Zone of skin (tissue), 1 donor: ENCODE measurements around a stretch of chr7.

- RRBS, result 97% methylated on average over 3 of the region's 14 CpGs
These were observed 27.6 kb downstream of the TTYH3 start for GRCh38 chr7:2659297-2659786.

- RRBS, result no CpG with 5 or more reads among the region's 9 CpGs
These were observed 27.6 kb downstream of the AMZ1 start for GRCh38 chr7:2715590-2715988.

GRCh38 chr7:2762205-2762946, 74.4 kb downstream of the AMZ1 start:
- RRBS, result 53% methylated on average over 4 of the region's 38 CpGs

- RRBS, result no CpG with 5 or more reads among the region's 13 CpGs
These were observed 5.1 kb downstream of the GNA12 start for GRCh38 chr7:2838944-2839476.

GRCh38 chr7:2863336-2864574, 19.6 kb upstream of the GNA12 start:
- RRBS, result no CpG with 5 or more reads among the region's 24 CpGs

GRCh38 chr7:3120685-3121029, 77.0 kb upstream of the CARD11 start:
- RRBS, result no CpG with 5 or more reads among the region's 2 CpGs

DNA sequence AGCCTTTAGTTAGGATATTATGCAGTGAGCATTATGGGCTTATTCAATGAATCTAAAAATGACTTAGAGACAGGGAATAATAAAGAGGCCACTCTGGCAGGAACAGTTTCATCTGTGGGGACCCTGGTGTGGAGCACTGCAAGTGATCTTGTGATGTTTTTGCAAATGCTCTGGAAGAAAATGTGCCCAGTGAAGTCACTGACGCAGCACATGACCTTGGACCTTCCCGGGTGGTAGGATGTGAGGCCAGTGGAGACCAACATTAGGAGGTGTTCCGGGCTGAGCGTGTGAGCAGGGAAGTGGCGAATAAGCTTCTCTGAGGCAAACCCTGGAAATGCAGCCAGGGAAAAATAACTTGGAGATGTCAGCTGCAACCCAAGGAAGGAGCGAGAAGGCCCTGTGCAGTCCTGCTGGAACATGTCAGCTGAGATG, 18.7 kb upstream of the SDK1 start:
- RRBS, result 42% methylated on average over 2 of the region's 6 CpGs

- RRBS, result no CpG with 5 or more reads among the region's 6 CpGs
These were observed 6.3 kb upstream of the SDK1 start for GRCh38 chr7:3294785-3295128.

- RRBS, result 1% methylated on average over 72 of the region's 100 CpGs
These were observed 453 bp downstream of the SDK1 start for GRCh38 chr7:3301435-3301974.

- RRBS, result no CpG with 5 or more reads among the region's 9 CpGs
These were observed 317.9 kb downstream of the SDK1 start for GRCh38 chr7:3618937-3619281.

DNA sequence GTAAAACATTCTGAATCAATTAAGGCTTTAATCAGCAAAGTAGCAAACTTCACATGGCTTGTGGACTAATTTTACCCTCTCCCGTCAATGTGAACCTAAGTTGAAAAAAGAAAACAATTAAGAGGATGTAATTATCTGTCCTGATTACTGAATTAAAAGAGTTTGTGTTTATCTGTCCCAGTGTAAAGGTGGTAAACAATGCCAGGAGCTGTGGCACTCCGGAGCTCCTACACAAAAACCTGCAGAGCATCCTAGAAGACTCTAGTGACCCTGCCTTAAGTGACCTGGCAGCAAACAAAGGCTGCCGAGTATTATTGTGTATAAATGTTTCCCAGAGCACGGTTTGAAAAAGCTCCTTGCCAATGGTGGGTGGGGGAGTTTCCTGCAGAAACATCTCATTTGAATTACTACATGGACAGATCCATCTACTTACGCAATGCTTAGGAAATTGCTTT, 560.7 kb downstream of the SDK1 start:
- RRBS, result no CpG with 5 or more reads among the region's 5 CpGs

DNA sequence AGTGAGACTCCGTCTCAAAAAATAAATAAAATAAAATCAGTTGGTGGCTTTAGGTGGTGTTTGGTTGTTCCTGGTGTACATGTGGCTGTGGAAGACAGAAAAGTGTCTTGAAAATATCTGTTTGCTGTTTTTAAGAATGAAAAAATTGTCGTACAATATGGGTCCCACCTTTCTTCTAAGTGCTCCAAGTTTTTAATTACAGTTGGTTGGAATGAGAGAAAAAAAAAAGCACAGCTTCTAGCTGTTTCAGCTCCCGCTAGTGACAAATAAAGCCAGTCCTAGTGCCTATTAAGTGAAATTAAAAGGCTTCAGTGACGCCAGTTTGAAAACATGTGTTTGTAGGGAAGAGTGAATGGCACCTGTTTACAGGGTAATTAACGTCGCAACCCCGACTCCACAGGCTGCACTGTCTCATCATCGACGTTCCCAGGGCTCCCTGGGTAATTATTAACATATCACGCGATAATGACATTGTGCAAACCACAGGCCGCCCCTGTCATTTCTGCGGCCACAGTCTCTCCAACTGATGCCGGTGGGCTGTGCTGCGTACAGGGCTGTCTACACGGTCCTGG, 492.2 kb upstream of the FOXK1 start:
- RRBS, result no CpG with 5 or more reads among the region's 16 CpGs

DNA sequence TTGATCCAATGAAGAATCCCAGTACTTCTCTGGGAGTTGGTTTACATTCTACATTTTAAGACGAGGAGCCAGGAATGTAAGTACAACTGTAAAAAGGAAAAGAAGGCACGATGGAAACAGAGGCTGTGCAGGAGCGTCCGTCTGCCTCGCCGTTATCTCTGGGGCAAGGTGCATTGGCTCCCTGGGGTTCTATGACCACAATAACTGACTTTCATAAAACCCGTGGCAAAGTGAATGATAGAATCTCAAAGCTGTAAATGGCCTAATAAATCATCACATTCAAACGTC, 265.8 kb upstream of the FOXK1 start:
- RRBS, result no CpG with 5 or more reads among the region's 8 CpGs

- RRBS, result no CpG with 5 or more reads among the region's 8 CpGs
These were observed 39.5 kb upstream of the FOXK1 start for GRCh38 chr7:4642576-4642929.

- RRBS, result no CpG with 5 or more reads among the region's 14 CpGs
These were observed 16.9 kb downstream of the FOXK1 start for GRCh38 chr7:4698862-4699455.

DNA sequence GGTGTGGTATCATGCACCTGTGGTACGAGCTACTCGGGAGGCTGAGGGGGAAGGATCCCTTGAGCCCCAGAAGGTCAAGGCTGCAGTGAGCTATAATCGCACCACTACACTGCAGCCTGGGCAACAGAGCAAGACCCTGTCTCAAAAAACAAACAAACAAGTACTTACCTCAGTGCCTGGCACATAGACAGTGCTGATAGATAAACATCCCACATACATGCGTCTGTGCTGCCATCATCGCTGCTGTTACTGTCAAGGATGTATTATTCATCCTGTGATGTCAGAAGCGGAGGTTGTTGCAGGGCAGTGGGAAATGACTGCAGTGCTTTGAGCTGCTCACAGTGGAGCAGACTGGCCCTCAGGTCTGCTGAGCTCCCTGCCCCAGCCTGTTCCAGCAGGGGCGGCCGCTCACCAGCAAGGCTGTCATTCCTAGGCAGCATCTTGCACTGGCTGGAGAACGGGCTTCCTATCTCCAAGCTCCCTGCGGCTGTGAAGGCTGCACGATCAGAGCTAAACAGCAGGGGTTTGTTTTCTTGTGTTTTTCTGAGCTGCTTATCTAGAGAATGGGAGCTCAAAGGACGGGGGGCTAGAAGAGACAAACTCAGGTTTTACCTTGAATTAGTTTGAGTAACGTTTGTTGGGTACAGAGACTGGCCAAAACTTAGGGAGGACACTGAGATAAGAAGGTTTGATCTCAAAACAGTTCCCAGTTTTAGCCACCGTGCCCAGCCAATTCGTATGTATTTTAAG, 18.8 kb downstream of the FOXK1 start:
- RRBS, result no CpG with 5 or more reads among the region's 15 CpGs

GRCh38 chr7:4711707-4712318, 29.7 kb downstream of the FOXK1 start:
- RRBS, result 96% methylated on average over 5 of the region's 26 CpGs

DNA sequence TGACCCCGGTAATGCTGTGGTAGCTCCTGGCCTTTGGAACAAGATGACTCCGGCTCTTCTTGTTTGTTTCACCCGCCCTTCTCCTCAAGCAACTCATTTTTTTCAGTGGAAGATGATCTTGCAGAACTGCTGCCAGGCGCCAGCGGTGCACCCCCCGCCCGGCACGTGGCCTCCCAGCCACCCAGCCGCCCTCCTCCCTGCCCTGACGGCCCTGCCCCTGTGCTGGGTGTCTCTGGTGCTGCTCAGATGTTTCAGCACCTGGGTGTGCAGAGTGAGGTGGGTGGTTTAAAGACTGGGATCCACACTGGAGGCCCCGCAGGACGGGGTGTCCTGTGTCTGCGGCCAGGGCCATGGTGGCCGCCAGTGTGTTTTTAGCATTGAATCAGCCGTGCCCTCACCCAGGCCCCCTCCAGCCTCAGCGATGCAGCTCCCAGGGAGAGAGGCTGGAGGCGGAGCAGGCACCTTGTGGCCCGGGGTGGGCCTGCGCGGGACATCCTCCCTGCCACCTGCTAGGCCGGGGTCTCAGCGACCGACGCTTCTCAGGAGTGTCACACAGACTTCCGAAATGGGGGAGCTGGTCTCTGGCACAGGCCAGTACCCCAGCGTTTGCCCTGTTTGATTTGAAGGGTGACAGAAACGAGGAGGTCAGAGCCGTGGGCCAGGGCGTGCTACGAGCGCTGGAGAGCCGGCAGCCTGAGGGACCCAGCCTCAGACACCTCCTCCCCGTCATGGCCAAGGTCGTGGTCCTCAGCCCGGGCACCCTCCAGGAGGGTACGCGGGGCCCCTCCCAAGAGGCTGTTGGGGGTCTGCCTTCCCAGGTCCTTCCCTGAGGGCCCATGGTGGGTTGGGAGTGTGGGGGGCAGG, 7.5 kb downstream of the AP5Z1 start:
- RRBS, result 39% methylated on average over 13 of the region's 37 CpGs

DNA sequence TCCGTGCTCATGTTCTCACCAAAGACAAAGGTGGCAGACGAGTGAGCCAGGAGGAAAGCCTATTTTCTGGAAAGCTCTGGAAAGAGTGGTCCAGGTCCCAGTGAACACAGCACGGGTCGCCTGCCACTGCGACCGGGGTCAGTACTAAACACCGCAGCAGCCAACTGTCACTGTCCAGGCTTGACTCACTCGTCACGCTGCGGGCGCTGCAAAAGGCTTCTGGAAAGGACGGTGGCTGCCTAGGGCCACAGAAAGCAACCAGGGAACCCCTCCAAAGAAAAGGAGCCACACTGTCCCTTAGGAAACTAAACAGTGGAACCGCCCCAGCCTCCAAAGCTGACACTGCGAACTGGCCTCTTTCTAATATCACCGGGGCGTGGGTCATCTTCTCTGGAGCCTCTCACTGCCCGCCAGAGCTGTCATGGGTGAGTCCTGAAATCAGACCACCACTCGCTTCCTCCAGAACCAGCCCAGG, 4.0 kb downstream of the RADIL start:
- RRBS, result no CpG with 5 or more reads among the region's 18 CpGs

DNA sequence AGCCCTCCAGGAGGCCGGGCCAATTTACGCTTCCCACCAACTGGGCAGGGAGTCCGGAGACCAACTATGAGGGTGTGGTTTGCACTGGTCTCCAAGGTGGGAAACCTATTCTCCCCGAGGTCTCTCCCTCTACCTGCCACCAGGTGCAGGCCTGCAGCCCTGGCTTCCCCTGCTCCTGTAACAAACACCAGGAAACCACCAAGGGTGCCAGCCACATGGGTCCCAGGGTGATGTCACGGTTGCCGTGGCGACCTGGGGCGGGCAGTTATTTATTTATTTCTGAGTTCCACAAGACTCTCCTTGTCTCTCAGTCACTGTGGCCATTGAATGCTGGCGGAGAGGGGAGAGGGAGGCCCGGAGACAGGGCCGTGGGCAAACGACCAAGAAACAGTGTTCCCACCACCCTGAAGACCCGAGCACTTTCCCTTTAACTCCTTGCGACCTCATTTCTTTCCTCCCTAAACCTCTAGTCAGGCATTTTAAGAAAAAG, 27.0 kb downstream of the MMD2 start:
- RRBS, result 69% methylated on average over 2 of the region's 14 CpGs